ENCODE results near the gene SDS.

GRCh38 chr12:113161193-113162198 is 12.0 kb downstream of the CFAP73 start:
- PRO-cap, result no peak

GRCh38 chr12:113174811-113175332 is 10.4 kb downstream of the DDX54 start:
- PRO-cap, result no peak

DNA sequence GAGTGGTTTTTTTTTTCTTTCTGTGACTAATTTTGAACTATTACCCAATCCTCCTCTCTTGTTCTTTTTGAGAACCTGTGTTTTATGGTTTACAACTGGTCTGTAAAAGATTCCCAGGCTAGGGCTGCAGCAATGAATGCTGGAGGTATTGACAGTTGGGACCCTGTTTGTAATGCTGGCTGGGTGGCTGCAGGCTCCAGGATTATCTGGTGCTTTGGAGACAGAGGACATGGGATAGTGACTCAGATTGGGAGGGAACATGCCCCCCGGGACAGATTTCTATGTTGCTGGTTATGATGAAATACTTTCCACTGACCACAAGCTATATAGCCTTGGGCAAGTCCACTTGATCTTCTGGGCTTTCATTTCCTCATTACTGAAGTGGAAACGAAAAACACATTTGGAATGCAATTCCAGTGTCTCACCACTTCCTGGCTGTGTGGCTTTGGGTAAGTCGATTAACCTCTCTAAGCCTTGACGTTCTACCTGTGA is 6.0 kb downstream of the IQCD start:
- PRO-cap, result bidirectional peak, plus-strand start at position 373 of the sequence, minus-strand start at position 208 of the sequence

GRCh38 chr12:113222471-113222894 is 1.2 kb downstream of the TPCN1 start:
- PRO-cap, result no peak

DNA sequence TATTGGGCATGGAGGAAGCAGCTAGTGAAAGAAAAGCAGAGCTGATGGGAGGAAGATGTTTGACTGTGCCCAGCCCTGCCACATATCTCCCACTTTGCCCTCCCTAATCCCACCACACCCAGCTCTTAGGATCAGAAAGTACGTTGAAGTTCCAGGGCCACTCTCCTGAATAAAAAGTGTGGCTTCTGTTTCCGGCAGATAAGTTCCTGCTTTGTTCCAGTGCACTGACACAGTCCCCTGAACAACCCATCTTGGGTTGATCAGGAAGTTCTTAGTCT is 16.5 kb downstream of the TPCN1 start:
- PRO-cap, result no peak

DNA sequence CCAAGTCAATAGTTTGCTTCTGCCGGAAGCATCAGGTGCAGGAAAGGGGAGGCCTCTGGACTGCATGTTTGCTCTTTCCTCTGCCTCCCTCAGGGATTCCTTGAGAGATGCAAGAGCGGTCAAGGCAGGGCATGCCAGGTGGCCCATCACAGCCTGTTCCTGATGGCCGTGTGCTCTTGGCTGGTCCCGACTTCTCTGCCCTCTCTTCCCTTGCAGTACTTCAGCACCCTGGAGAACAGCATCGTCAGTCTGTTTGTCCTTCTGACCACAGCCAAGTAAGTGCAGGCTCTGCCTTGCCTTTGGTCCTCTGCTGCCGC is 51.7 kb downstream of the TPCN1 start:
- PRO-cap, result no peak

GRCh38 chr12:113277876-113278446 is 56.7 kb downstream of the TPCN1 start:
- PRO-cap, result no peak

DNA sequence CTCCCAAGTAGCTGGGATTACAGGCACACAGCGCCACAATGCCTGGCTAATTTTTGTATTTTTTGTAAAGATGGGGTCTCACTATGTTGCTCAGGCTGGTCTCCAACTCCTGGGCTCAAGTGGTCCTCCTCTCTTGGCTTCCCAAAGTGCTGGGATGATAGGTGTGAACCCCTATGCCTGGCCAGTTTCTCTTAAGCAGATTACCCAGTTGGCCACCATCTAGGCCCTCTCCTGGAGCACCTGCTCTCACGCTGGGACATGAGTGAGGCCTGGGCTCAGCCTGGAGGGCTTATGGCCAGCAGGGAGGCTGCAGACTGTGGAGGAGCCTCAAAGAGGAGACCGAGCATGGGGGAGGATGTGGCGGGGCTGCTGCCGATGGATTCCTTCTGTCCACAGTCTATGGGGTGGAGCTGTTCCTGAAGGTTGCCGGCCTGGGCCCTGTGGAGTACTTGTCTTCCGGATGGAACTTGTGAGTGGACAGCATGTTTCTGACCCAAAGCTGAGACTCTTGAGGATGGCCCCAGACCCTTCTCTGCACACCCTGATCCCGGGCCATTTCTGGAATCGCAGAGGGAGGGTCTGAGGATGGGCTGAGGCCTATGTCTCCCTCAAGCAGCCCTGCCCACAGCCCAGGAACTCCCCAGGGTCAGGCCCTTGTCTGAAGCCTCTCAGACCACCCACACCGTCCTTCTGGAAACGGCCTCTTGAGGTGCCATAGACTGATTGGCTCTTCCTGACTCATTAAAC is 49.2 kb downstream of the SLC8B1 start:
- PRO-cap, result no peak

- PRO-cap, result no peak
These were observed 36.9 kb downstream of the SLC8B1 start for GRCh38 chr12:113297807-113298549.

GRCh38 chr12:113360090-113360474 is 1.7 kb downstream of the PLBD2 start:
- PRO-cap, result no peak

DNA sequence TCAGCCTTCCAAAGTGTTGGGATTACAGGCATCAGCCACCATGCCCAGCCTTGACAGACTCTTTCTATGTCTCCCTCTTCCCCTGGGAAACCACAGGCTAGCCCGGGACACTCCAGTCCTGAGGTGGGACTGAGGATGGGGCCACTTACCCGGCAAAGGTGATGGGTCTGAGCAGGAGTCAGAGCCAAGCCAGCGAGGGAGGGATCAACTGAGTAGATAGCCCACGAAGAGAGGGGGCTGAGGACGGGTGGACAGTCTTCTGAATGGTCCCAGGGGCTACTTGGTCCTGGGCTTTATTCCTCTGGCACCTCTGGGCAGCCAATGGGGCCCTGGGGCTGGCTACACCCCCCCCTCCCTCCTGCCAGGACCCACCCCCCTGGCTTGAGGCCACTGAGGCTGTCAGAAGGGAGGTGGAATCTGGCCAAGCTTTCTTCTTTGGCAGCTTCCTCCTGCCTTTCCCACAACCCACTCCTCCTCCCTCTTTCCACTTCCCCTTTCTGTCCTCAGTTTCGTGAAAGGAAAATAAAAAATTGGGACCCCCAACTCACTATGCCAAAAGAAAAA is at the start of gene SDS:
Gene SDS, minus strand, starts transcription at position 269 of the 564 bp plus-strand sequence.
- PRO-cap, result no peak

DNA sequence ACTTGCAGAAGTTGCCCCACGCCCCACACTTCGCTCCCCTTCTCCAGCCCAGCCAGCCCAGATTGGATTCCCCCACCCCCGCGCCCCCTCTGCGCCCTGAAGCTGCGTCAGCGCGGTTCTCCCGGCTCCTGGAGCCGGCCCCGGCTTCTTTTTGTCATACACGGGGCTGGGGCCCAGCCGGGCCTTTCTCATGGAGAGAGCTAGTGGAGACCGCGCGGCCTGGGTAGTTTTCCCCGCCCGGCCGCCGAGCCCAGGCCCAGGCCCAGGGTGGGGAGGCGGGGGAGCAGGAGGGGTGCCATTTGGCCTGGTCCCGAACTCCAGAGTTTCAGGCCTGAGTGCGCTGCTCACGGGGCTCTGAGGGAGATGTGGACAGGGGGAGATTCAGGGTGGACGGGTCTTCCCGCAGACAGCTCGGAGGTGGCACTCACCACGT is 587 bp upstream of the LHX5 start:
- PRO-cap, result no peak

DNA sequence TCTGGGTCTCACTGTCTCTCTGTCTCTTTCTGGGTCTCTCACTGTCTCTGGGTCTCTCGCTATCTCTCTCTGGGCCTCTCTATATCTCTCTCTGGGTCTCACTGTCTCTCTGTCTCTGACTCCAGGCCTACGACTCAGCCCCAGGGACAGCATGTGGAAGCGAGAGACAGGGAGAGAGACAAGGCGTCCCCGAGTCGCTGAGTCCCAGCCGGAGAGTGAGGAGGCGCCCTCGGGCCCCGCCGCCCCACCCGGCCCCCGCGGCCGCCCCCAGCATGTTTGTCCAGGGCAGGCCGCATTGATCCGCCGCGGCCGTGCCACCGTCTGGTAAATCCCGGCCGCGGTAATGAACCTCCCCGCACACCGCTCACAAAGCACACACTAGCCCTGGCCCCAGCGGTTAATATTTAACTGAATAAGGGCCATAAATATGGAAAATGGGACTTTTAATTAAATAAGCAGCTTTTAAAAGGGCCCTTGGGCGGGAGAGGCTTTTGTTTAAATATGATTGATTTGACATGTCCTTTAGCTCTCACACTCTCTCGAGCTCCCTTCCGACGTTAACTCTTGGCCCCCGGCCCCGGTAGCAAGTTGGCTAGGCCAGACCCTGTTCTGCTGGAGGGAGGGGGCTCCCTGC is 200.1 kb downstream of the RBM19 start:
- PRO-cap, result no peak

DNA sequence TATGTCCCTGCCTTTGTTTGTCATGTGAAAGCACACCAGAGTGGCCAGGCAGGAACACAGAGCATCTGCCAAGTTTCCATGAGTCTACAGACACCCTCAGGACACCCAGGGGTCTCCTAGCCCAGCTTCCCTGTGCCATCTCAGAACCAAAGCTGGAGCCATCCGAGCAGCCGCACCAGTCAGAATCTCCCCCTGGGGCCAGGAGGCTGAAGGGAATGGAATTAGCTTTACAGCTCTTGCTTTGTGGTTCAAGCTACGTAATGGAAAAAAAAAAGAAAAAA is 37.3 kb downstream of the TBX5 start:
- PRO-cap, result no peak

DNA sequence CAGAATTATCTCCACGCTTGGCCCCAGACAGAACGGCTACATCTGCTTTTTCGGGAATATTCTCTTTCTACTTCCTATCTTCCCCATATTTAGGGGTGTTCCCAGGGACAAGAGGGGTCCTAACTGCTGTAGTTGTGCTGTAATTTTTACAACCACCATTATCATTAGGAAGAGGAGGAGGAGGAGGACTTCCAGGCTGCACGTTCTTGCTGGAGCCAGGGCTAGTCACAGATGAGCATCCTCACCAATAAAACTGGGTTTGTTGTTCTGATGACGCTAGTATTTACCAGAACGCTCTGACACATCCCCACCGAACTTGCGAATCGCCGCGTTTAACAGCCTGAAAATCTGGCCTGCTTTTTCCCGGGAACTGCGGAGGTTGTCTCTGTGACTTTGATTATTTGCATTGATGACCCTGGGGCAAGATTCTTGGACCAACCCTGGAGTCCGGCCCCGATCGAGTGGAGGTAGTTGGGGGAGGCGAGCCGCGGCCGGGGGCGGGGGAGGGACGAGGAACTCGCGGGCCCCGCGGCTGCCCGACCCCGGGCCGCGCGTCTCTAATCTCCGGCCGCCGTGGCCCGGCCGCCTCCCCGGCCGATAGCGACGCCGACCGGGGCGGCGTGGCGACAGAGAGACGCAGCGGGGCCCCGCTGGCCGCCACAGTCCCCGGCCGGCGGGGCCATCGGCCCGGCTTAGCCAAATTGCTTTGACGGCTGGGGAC is 10.1 kb downstream of the TBX5 start:
- PRO-cap, result no peak

- PRO-cap, result no peak
These were observed 17.2 kb downstream of the TBX3 start for GRCh38 chr12:114666610-114667431.

DNA sequence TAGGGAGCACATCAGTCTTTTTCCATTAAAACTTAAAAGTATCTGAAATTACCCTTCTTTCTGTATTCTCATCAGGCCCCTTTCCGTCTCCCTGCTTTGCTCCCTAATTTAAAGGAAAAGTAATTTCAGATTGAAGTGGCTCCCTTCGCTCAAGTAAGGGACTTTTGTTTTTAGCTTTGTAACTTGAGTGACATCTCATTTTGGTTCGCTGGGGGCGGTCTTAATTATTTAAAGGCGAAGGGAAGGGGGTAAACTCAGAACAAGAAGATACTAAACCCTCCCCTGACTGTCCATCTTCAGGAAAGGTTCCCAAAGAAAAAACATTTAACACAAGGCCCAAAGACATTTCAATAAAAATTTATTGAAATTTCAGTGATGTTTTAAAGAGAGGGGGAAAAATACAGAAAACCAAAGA is 14.1 kb downstream of the TBX3 start:
- PRO-cap, result no peak

DNA sequence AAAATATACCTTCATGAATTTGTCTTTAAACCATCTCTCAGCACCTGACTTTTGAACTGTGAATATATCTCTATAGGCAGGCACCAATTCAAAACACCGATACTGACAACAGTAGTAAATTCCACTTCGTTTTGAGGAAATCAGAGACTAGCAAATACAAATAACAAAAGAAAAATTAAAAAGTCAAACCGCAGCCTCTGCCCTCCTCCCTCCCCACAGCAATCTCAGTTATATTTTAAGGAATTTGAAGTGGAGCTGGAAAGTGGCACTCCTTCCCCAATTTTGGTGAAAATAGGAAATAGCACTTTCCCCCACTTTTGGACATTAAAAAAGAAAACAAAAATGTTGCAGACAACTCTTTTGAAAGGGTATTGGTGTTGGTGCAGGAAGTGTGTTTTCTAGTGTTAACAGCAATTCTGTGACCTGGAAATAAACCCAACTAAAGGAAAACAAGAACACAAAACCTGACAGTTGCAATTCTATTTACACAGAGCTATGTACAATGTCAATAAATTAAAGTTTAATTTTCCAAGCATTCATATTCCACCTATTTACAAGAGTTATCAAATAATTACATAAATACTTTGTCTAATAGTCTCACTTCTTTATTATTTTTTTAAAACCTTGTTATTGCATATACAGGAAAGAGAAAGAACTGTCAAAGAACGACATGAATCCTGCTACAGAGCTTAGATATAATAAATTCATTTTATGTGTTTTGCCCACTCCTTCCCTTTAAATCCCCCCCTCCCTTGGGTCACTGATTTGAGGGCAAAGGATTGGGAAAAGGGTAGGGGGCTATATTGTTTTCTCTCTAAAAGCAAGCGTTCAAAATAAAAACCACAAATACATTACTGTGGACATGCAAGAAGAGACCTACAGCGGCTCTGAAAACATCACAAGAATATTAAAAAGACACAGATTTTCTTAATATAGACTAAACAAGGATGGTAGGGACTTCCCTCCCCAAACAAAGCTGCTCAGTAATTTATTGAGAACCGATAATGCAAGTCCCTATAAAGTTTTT is 13.3 kb downstream of the TBX3 start:
- PRO-cap, result no peak

GRCh38 chr12:114685147-114685396 is 1.1 kb upstream of the TBX3 start:
- PRO-cap, result no peak

DNA sequence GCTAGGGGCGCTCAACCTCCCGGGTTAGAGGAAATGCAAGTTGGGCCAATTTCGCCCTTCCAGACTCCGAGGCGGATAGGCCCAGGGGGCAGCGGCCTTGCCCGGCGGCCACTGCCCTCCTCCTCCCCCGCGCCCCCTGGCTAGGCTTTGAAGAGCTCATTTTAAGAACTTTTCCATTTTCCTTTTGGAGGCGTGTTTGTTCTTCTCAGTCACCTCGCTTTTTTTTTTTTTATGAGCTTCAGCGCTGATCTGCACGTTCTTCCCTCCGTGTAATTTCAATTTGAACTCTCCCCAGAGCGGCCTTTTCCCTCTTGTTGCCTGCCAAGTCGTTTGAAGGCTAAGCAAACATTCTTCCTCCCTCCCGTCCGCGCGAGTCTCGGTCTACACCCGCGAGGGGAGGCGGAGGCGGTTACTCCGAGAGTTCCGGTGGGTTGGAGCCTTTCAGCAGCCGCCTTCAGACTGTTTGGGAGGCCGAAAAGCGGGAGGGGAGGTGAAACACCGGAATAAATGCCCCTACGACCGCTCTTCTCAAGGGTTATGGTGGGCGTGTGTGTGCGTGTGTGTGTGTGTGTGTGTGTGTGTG is 52.6 kb upstream of the TBX3 start:
- PRO-cap, result no peak

Data from tibial artery (tissue), 1 donor.